Renal cortical epithelial cell (primary cell): ENCODE results near the genes CYP2C19 and CYP2C8.

GRCh38 chr10:92696588-92697046, 6.9 kb downstream of the HHEX start:
- RRBS, result no CpG with 5 or more reads among the region's 3 CpGs

DNA sequence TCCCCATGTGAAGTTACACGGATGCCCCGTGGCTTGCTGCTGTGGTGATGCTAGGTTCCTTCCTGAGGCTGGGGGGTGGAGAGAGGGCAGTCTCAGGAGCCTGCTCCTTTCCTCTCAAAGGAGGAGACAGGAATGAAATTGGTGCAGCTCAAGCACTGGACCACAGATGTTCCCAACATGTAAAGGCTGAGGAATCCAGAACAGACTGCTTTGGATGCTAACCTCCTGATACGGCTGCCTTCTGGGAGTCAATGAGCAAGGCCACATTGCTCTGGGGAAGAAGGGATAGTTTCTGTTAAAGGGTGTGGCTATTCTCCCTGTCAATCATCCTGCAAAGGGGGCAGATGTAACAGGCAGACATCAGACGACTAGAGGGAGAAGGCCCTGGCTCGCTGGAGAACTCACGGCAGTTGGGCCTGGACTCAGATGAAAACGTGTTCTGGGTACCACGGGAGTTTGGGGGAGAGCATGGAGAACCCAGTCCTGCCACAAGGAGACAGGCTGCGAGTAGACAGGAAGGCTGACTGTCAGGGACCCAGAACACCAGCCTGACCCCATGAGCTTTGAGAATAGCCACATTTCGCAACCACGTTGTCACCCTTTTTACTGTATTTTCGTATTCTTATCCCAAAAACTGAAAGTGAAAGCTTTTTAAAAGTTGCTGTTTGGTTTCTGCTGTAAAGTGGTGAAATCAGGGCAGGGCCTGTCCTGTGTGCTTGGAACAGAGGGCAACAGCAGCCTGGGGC, 95.5 kb downstream of the MYOF start:
- RRBS, result no CpG with 5 or more reads among the region's 12 CpGs

DNA sequence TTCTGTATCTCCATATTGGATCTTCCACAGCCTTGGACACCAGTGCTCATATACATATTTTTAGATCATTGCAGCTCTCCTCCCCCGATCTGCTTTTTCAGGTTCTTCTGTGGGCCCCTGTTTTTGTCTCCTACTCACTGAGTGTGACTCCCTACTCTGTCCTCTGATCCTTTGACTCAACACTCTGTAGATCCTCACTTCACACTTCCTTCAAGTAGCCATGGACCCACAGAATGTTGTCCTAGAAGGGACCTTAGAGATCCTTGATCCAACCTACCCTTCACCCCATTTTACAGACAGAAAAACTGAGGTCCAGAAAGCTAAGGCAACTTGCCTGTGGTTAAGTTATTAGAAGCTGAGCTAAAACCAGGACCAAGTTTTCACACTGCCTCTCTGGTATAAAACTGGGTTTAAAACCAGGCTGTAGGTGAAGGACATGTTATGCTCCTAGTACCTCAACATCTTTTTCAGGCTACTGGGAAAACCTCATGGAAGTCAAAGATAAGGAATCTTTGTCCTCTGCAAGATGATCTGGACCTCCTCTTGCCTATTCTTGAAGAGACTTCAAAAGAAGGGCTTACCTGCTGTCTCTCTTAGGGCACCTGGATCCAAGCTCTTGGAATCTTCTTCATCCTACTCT, 70.2 kb downstream of the MYOF start:
- RRBS, result no CpG with 5 or more reads among the region's 1 CpG

DNA sequence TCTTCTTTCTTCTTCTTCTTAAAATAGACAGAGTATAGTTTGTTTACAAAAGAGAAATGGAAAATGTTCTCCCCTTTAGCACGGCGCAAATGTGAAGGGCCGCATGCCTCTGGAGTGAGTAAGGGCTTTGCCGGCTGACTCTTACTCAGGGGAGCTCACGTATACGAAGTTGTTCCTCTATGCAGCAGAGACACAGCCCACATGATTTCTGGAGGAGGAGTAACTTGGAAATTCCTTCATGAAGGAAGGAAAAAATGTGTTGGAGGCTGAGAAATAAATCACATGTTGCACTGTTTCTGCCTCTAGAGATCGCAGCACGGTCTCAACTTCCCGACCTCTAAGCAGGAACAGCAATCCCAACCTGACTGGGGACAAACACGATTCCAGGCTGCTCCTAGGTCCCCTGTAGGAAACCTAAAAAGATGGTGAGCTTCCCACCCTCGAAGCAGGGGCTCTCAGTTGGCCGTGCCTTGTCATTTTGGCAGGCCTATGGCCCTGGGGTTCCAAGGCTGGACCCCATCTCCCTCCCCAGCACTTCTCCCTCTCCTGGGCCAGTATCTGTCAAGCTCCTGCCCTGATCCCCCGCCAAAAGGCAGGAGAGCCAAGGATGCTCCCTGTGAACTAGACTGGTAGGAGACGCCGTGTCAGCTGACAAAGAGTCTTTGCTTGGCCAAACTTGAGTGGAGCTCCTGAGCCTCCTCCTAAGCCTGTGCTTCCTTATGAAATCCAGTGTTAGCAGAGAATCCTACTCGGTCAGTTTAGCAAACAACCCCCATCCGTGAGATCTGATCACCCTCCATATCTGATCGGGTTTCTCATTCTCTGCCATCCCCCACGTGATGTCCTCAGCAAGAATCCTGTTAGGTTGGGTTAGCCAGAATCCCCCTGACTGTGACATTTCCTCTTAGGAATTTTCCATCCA, 44.6 kb downstream of the MYOF start:
- RRBS, result no CpG with 5 or more reads among the region's 19 CpGs

GRCh38 chr10:93438191-93438872, 43.8 kb downstream of the MYOF start:
- RRBS, result no CpG with 5 or more reads among the region's 22 CpGs

DNA sequence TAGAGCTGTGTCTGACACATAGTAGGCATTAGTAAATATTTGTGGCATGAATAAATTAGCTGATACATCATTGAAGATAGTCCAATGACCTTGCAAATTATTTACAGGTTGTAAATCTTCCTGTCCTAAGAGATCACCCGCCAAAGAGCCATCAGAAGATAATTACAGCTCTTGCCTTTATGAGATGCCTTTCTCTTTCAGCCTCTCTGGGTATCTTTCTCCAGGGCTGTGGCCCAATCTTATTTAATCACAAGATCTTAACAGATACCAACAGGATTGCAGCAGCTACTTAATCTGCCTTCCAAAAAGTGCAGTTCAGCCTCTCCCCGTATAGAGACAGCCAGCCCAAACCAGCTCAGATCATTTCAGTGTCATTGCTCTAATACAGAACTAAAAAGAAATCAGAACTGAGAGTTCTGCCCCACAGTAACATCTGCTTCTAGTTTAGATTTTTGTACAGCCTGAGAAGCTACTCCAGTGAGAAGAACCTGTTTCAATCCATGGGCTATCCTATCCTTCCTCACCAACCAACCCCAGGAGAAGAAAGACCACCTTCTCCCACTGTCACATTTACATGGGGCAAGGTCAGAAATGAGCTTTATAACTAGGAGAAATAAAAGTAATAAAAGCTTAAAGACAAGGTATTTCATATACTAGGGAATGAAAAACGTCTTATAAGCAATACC, 41.4 kb downstream of the MYOF start:
- RRBS, result no CpG with 5 or more reads among the region's 3 CpGs

GRCh38 chr10:93461477-93462149, 20.5 kb downstream of the MYOF start:
- RRBS, result no CpG with 5 or more reads among the region's 2 CpGs

DNA sequence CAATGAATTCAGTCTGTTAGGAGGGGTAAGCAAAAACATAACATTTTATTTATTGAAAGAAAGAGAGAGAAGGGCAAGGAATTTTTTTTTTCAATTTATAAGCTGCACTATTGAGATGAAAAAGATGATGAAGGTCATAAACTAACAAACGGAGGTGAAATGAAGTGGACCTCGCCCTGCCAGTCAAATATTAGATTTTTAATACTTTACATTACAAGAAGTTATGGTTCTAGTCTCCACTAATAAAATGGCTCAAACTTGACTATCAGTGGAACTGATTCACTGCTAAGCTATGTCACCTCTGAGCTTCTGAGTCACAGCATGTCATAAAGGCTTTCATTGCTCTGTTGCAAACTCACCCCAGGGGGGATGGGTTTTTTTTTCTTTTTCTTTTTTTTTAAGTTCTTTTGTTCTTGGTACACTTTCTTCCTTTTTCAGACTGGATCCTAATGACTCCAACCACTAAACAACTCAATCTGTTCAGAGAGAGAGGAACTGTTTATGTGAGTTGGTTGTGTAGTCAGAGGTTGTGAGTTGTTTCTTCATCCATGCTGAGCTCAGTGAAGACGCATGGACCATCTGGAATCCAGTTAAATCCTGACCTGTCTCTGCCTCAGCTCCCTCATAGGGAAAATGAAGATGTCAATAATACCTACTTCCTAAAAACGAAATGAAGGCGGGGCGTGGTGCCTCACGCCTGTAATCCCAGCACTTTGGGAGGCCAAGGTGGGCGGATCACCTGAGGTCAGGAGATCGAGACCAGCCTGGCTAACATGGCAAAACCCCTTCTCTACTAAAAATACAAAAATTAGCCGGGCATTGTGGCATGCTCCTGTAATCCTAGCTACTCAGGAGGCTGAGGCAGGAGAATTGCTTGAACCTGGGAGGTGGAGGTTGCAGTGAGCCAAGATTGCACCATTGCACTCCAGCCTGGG, 10.9 kb downstream of the MYOF start:
- RRBS, result no CpG with 5 or more reads among the region's 10 CpGs

DNA sequence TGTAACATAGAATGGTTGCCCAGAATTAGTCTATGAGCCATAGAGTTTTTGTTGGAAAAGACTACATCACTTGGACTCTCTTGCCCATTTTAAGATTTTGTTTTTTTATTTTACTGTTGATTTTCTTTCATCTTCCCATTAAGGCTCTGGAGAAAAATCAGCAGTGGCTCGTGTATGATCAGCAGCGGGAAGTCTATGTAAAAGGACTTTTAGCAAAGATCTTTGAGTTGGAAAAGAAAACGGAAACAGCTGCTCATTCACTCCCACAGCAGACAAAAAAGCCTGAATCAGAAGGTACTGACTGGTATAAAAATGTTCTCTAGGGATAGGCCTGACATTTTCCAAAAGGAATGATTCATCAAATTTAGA, 18.8 kb downstream of the CEP55 start:
- RRBS, result no CpG with 5 or more reads among the region's 3 CpGs

- RRBS, result no CpG with 5 or more reads among the region's 4 CpGs
These were observed 17.8 kb upstream of the FFAR4 start for GRCh38 chr10:93548618-93549060.

DNA sequence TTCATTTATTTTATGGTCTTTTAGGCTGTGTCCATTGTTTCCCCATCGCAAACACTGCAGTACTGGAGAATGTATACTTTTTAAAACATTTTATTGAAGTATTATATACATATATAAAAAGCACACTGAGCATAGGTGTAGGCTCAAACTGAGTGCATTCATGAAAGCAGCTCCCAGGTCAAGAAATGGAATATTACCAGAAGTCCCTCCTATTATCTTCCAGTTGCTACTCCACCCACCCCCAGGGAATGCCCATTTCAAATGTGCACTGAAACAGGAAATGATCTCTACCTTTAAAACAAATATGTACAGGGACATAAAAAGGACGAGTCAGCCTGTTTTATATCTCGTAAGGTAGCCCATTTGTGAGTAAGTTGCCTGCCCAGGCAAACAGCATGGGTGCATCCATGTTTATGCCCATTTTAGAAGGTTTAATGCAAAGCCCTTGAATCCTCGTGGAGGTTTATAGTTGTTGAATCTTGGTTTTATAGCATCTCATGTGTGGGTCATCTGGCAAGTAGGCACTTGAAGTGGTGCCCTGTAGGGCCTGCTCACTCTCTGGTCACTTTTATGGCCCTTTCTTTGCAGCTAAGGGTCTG, 10.4 kb downstream of the FFAR4 start:
- RRBS, result no CpG with 5 or more reads among the region's 4 CpGs

DNA sequence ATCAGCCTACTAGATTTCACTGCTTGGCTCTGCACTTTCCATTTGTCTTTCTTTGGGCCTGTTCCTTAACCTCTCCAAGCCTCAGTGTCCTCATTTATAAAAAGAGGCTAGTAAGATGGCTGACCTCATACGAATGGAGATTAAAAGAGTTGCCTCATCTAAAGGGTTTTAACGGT, 679 bp downstream of the FRA10AC1 start:
- RRBS, result no CpG with 5 or more reads among the region's 2 CpGs

DNA sequence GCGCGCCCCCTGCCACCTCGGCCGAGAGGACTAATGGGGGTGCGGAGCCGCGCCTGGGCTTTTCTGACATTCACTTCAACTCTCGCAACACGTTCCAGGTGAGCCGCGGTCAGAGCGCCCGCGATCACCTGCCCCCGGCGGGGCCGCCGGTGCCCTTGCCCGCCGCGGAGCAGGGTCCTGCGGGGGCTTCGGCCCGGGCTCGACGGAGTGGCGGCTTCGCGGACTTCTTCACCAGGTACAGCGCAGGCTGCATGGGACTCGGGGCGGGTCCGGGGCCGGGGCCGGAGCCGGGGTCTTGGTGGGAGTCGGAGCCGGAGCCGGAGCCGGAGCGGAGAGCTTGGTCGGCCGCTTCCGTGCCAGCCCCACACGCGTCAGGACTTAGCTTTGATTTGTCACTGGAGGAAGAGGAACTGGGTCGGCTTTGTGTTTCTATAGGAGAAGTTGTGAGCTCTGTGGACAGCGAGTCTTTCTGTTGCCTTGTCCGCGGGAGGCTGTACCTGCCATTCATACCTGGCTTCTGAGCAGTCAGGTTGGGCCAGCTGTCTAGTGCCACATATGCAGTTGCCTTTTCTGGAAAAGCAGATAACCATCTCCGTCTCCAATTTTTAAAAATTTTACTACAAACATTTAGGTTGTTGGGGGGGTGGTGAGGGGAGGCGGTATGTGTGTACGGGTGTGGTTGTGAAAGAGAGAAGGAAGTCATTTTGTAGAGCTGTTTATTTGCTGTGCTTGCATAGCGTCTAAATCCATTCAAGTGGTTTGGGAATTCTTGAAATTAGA, 1.2 kb downstream of the TBC1D12 start:
- RRBS, result 1% methylated on average over 16 of the region's 54 CpGs

GRCh38 chr10:94475662-94476096, 69.9 kb upstream of the HELLS start:
- RRBS, result no CpG with 5 or more reads among the region's 4 CpGs

- RRBS, result no CpG with 5 or more reads among the region's 10 CpGs
These were observed 676 bp downstream of the HELLS start for GRCh38 chr10:94546275-94546653.

DNA sequence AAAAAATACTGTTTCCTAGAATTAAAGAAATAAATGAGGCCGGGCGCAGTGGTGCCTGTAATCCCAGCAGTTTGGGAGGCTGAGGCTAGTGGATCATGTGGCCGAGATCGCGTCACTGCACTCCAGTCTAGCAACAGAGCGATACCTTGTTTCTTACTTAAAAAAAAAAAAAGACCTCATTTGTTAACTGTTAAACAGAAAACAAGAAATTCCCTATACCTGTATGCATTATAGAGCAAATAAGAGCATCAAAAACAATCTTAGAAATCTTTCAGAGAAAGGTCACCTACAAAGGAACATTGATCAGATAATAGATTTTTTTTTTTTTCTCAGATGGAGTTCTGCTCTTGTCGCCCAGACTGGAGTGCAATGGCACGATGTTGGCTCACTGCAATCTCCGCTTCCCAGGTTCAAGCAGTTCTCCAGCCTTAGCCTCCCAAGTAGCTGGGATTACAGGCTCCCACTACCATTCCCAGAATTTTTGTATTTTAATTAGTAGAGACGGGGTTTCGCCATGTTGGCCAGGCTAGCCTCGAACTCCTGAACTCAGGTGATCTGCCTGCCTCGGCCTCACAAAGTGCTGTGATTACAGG, 64.8 kb downstream of the HELLS start:
- RRBS, result no CpG with 5 or more reads among the region's 13 CpGs

DNA sequence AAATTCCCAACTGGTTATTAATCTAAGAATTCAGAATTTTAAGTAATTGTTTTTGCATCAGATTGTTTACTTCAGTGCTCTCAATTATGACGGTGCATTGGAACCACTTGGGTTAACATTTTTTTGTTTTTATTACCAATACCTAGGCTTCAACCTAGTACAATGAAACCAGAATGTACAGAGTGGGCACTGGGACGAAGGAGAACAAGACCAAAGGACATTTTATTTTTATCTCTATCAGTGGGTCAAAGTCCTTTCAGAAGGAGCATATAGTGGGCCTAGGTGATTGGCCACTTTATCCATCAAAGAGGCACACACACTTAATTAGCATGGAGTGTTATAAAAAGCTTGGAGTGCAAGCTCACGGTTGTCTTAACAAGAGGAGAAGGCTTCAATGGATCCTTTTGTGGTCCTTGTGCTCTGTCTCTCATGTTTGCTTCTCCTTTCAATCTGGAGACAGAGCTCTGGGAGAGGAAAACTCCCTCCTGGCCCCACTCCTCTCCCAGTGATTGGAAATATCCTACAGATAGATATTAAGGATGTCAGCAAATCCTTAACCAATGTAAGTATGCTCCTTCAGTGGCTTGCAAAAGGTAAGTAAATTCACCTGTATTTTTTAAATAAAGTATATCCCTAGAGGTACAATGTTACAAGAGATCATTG, at the start of gene CYP2C19:
Gene CYP2C19, plus strand, starts transcription at position 370 of the 663 bp plus-strand sequence.
- RRBS, result no CpG with 5 or more reads among the region's 3 CpGs

DNA sequence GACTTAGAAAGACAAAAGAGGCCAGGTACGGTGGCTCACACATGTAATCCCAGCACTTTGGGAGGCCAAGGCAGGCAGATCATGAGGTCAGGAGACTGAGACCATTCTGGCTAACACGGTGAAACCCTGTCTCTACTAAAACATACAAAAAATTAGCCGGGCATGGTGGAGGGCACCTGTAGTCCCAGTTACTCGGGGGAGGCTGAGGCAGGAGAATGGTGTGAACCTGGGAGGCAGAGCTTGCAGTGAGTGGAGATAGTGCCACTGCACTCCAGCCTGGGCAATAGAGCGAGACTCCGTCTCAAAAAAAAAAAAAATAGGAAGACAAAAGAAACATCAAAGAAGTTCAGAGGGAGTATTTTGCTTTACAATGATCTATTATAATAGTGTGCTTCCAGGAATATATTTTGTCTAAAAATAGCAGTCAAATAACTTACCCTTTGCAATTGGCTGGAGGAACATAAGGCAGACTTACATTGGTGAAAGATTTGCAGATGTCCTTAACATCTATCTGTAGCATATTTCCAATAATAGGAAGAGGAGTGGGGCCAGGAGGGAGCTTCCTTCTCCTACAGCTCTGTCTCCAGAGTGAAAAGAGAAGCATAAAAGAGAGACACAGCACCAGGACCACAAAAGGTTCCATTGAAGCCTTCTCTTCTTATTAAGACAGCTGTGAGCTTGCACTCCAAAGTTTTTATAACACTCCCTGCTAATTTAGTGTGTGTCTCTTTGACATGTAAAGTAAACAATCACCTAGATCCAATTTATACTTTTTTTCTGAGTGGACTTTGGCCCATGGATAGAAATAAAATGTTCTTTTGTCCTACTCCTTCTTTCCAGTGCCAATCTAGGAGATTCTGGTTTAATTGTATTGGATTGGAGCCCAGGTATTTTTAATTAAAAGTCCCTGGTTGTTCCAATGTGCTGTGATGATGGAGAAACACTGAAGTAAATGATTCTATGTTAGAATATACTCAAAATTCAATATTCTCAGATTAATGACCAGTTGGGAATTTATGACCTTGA, at the start of gene CYP2C8:
Gene CYP2C8, minus strand, starts transcription at position 738 of the 1,026 bp plus-strand sequence.
- RRBS, result no CpG with 5 or more reads among the region's 6 CpGs

GRCh38 chr10:95229280-95230497, 35.7 kb downstream of the ACSM6 start:
- RRBS, result no CpG with 5 or more reads among the region's 15 CpGs

GRCh38 chr10:95286606-95287230, 4.1 kb downstream of the PDLIM1 start:
- RRBS, result no CpG with 5 or more reads among the region's 3 CpGs